ENCODE results near the gene PRRT1B.

- RRBS = no CpG with 5 or more reads among the region's 10 CpGs
Measured at GRCh38 chr9:130880394-130880917, 16.2 kb downstream of the QRFP start.

- RRBS = no CpG with 5 or more reads among the region's 14 CpGs
Measured at GRCh38 chr9:130936063-130937186, 2.6 kb downstream of the FIBCD1 start.

DNA sequence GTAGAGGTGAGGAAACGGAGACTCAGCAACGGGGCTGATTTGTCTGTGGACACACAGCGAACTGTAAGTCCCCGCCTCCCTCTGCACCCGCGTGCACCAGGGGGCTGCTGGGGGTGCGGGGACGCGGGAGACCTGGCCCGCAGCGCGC, 1.0 kb downstream of the FIBCD1 start:
- RRBS = no CpG with 5 or more reads among the region's 12 CpGs

- RRBS = no CpG with 5 or more reads among the region's 7 CpGs
Measured at GRCh38 chr9:131020915-131021515, 12.0 kb downstream of the LAMC3 start.

DNA sequence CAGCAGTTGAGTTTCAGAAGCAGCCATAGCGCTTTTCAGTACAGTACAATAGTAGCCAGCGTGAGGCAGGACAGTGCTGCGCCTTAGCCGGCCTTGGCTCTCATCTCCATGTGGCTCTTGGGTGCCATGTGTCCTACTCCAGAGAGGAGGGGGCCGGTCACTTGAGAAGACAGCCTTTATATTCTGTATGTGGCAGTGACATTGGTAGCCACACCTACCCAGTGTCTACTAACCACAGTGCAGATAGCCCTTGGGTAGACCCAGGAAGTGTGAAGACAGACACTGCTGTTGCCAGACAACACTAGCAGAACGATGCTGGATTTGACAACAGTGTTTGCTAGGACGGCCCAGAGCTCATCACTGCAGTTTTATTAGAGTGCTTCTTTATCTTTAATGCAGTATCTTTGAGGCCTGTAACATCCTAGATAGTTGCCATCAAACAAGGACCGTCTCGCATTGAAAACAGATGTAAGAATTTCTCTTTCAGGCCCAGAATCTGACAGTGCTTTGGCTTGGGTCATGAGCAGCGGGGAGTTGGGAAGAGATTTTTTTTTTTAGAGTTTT, 42.2 kb downstream of the FAM78A start:
- RRBS = no CpG with 5 or more reads among the region's 10 CpGs

DNA sequence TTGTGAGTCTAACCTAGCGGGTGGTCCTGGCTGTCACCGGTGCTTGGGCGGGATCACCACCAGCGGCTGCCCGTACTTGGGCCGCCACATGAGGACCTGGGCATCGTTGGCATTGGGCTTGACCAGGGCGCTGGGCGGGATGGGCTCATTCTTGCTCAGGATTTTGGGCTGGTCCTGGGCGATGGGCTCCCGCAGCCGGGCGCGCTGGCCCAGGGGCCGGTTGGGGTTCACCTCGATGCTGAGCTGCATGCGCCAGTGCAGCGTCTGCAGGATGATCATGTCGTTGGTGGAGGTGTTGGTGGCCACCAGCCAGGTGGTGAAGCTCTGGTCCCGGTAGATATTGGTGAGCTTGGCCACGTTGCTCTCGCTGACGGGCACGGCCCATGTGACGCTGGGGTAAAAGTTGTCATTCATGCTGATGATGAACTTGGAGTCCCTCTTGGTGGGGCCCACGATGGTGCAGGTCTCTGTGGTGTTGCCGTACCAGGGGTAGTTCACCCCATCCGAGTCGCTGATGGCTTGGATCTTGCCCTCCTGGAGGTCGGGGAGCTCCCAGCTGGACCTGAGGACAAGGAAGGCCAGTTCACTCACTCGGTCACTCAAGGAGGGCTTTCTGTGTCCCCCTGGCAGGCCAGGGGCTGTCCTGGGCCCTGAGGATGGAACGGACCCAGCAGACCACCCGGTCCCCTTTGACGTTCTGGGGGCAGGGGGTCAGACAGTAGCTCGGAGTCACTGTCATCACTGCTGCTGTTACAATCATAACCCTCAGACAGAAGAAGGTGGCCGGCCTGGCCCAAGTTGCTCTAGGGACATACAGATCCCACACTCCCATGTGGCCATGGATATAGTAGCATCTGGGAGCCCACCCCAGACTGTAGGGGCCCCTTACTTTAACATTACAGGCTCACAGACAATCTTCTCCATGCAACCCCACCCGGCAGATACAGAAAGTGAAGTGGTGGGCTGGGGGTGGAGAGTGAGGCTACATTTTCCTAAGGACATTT, 15.2 kb downstream of the FAM78A start:
- RRBS = 49% methylated on average over 3 of the region's 37 CpGs

GRCh38 chr9:131263977-131264629, 12.2 kb downstream of the FAM78A start:
- RRBS = no CpG with 5 or more reads among the region's 17 CpGs

- RRBS = 20% methylated on average over 25 of the region's 76 CpGs
Measured at GRCh38 chr9:131282525-131283663, 6.6 kb upstream of the FAM78A start.

- RRBS = no CpG with 5 or more reads among the region's 27 CpGs
Measured at GRCh38 chr9:131407012-131408351, 13.6 kb downstream of the PRRC2B start.

GRCh38 chr9:131503894-131504433, 1.2 kb downstream of the POMT1 start:
- RRBS = no CpG with 5 or more reads among the region's 22 CpGs

GRCh38 chr9:131545147-131545887, at the start of gene PRRT1B:
Gene PRRT1B, plus strand, starts transcription at chr9:131545523.
- RRBS = 36% methylated on average over 26 of the region's 50 CpGs

- RRBS = no CpG with 5 or more reads among the region's 13 CpGs
Measured at GRCh38 chr9:131555989-131556476, 10.7 kb downstream of the PRRT1B start.

DNA sequence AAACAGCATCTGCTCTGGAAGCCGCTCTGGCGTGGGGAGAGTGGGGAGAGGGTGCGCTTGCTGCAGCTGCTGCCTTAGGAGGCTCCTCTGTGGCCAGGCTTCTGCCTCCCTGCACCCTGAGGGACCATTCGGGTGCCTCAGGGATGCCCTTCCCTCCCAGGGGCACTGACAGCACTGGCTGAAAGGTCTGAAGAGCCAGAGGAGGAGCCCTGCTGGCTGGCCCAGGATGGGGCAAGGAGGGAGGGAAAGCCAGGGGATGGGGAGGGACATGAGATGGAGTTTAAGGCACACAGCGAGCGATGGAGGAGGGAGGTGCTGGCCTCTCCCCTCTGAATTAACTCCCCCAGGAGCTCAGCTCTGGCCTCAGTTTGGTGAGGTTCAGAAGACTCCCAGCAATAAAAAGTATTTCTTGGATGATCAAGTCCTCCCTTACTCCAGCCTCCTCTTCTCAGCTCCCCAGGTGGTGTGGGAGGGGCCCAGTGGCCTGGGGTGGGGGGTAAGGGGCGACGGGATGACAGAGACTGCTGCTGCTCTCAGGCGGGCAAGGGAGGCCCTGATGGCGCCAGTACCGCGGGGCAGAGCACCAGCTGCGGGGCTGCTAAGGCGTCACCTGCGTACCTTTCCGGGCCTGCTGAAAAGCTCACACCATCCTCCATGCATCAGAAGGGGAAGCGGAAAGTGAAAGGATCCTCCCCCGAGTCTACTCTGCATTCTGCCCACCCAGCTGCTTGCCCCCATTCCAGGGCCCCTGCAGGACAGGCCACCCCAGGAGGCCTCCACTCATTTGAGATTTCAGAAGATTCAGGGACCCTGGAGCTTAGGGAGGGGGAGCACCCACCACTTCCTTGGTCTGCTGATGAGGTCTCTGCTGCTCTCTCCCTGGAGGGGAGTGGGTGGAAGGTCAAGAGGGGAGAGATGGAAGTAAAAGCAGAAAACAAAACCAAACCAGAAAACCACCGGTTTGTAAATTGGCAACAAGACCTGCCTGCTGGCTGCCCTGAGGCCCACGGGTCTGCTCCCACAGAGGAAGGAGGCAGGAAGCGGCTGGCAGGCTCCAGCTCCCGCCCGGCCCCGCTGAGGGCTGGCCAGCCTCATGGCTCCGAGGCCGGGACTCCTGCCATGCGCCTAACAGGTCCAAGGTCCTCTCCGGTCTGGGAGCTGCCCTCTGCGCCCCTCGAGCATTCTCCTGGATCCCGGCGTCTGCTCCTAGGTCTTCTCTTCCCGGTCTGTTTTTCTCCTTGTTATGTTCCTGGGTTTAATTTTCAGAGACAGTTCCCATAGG, 33.4 kb downstream of the PRRT1B start:
- RRBS = 79% methylated on average over 9 of the region's 33 CpGs

GRCh38 chr9:131595867-131596417, 50.6 kb downstream of the PRRT1B start:
- RRBS = no CpG with 5 or more reads among the region's 17 CpGs

DNA sequence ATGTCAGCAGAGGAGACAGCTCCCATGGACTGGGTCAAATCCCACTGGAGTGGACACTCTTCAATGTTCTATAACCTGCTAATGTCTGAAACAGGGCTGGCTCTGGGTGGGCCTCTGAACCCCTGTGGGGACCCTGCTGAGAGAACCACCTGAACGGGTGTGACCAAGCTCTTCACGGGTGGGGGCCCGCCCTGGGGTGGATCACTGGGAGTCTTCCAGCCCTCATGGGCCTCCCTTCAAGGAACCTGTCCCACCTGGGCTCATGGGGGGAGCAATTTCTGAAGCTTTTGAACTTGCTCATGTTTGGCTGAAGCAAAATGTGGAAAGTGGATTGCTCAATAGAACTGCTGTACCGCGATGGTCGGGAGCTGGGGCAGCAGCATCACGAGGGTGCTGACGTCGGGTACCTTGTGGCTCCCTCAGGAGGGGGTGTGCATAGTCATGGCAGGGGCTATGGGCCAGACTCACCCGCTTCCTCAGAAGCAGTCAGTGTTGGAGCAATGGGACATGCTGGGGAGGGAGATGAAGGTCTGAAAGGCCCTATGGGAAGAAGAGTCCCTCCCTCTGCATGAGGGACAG, 57.8 kb downstream of the PRRT1B start:
- RRBS = no CpG with 5 or more reads among the region's 10 CpGs

DNA sequence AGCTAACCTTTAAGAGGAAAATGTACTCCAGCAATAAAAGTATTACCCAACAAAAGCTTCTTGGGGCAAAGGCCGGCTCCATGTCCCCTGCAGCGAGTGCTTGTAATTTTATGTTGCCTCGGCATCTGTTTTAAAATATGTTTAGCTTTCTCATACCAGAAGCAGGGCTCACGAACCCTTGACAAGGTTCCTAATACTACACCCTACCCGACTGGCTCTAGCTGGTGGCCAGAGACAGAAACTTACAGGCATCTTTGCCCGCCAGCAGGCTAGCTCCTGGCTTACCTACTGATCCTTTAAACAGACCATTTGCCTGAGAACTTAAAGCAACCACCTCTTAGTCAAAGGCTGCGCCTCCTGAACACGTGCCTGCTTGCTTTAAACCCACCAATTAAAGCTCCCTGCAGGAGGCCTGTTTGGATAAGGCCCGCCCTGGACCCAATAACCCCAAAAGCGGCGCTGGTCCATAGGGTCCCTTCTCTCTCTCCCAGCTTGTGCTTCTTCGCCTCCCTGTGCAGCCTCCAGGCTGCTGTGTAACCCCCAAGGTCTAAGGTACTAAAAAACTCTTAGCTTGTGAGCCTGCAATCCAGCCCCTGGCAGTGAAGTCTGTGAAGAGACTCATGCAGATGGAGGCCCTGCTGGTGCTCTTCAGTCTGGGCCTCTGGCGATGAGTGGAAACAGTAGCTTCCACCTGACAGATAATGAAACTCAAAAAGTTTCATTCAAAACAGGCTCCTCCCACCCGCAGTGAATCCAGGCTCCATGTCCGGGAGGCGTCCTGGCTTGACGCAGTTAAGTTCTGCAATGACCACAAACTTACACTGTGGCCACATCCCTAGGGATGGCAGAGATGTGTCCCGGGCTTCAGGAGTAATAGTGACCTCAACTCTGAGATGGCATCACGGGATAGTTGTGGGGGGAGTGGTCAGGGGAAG, 97.1 kb downstream of the PRRT1B start:
- RRBS = 95% methylated on average over 4 of the region's 19 CpGs

- RRBS = no CpG with 5 or more reads among the region's 11 CpGs
Measured at GRCh38 chr9:131658180-131659366, 81.3 kb downstream of the RAPGEF1 start.

GRCh38 chr9:131668533-131669713, 71.0 kb downstream of the RAPGEF1 start:
- RRBS = no CpG with 5 or more reads among the region's 18 CpGs

- RRBS = no CpG with 5 or more reads among the region's 4 CpGs
Measured at GRCh38 chr9:131686275-131686860, 53.5 kb downstream of the RAPGEF1 start.

DNA sequence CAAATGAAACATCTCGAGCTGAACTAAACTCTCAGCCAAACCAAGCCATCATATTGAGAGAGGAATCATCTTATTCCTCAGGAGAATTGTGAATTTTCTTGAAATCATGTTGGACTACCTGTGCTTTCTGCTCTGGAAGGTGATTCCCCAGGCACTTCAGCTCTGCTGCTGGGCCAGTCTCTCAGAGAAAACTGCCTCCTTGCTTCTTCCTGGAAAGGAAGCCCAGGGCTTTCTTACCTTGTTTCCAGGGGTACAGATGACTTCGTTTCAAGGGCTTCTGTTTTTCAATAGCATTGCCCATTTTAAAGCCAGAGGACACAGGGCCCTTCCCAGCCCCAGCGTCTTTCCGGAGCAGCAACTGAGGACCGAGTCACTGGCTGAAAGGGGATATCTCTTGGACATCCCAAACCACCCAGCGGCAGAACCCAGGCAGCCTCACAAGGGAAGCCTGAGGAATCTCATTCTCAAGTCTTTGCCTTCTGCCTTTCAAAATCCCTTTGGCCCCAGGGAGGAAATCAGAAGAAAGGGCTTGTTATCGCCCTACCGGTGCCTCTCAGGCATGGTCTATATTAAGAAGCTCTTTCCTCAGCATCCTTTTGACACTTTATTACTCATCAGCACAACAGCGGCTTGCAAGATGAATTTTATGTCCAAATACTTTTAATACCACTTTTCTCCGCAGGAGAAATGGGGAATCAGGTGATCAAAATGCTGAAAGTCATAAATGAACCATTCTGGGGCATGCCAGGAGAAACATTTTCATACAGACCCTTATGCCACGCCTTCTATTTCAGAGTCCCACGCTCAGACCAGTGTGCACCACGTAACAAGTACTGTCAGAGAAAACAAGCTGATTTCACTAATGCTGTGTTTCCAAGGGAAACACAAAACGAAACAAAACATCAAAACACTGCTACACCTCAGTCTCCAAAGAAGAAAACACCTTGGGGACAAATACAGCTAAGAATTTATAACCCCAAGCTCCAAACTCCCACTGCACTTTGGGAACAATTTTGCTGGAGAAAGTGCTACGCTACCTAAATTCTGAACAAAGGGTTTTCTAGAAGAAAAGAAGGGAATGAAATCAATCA, 30.1 kb downstream of the RAPGEF1 start:
- RRBS = no CpG with 5 or more reads among the region's 15 CpGs

Measured in UCH-1 (cell line).